Pulmonary lymph node (tissue), 1 donor: Measurements from ENCODE around the gene C17orf97.

DNA sequence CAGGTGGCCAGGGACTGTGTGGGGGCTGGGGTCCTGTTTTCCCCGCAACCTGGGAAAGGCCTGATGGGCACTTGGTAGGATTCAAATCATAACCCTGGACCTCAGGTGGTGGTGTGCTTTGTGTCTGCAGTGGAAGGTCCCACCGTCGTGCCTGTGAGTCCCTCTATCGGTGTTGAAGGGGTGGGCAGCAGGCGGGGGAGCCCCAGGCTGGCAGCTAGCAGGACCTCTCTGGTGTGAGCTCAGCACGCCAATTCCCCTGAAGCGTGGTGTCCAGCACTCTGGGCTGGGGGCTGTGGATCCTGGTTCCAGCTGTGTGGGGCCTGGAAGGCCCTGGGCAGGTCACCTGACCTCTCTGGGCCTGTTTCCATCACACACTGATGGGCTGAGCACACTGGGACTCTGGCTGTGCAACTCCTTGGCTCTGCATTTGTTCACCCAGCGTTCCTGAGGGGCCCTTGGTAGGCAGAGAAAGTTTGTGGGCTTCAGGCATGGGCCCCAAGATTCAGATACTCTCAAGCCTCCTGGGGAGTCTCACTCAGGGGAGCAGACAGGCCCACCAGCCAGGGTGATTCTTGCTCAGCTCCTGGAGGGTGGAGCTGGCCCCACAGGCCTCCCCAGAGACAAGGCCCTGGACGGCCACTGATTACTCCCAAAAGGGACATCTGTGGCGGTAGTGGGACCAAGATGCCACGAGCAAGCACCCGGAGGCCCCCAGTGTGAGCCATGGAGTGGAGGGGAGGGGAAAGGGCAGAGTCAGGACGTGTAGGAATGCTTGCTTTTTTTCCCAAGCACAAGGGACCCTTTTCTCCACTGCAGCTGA is 8.4 kb downstream of the SCGB1C2 start:
- PRO-cap: no peak

- PRO-cap: no peak
Measured at GRCh38 chr17:199865-200628, 18.6 kb upstream of the DOC2B start.

- PRO-cap: no peak
Measured at GRCh38 chr17:257714-258327, 76.4 kb upstream of the DOC2B start.

GRCh38 chr17:301608-302740 is 50.6 kb downstream of the RPH3AL start:
- PRO-cap: no peak

DNA sequence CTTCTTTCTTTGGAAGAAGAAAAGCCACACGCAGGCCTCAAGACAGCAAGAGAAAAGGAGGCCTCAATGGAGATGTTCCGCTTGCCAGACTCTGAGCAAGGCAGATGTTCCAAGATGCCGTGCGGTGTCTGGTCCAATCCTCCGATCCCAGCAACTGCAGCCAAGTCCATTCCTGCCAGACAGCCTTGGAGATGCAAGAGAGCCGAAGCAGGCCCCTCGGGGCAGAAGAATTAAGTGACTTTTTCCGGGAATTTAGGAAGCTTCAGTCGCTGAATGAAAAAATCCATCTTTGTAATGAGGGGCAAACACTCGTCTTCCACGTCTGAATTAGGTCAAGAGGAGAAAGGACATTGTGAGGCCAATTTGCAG is 44.8 kb downstream of the RPH3AL start:
- PRO-cap: no peak

- PRO-cap: bidirectional peak, plus-strand start at chr17:410201, minus-strand start at chr17:410003
Measured at GRCh38 chr17:409705-410835, at the start of gene C17orf97. Gene C17orf97 (plus strand): TSS chr17:410325.

DNA sequence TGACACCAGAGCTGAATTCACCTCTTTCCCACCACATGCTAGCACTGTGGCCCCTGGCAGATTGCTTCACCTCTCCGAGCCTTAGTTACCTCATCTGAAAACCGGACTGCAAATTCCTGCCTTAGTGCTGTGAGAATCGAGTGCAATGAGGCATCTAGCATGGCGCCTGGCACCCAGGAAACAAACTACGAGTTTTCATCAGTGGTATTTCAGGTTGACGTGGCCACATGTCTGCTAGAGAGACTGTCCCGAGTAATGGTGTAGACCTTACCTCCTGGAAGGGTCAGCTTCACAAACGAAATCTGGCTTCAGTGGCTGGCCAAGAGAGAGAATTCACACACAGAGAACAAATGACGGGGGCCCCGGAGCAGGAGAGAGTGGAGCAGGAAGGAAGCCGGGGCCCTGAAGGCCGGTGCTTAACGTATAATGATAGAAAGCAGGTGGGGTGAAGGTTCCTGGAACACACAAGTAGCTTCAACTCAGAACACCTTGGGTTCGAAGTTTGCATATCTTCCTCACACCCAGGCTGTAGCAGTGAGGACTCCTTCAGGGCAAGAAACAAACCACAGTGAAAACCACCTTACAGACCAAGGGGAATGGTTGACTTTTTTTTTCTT is 6.5 kb downstream of the C17orf97 start:
- PRO-cap: unidirectional peak, minus-strand start at position 379 of the sequence

DNA sequence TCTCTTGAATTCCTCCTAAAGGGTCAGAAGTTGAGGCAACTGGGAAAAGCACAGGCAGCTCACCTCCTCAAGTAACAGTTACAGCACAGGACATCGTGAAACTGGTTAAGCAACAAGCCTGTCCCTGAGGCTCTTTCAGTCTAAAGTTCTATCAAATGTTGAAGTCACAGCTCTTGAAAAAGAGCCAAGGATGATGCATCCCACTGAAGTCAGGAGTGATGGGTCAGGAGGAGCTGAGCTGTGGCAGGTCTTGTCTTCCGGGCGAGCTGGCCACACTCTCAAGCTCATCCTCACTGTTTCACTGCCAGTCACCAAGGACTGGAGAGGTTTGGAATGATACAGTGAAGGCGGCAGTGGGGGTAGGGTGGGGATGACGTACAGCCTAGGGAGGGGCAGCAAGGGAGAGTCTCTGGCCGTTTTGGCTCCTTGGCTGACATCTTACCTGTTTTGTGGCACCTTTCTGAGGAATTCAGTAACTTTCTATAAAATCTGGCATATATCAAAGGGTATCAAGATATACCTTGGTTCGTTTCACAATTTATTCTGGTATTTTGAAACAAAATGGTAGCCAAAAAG is 99.4 kb downstream of the VPS53 start:
- PRO-cap: no peak

- PRO-cap: no peak
Measured at GRCh38 chr17:699205-699517, 15.5 kb downstream of the VPS53 start.

DNA sequence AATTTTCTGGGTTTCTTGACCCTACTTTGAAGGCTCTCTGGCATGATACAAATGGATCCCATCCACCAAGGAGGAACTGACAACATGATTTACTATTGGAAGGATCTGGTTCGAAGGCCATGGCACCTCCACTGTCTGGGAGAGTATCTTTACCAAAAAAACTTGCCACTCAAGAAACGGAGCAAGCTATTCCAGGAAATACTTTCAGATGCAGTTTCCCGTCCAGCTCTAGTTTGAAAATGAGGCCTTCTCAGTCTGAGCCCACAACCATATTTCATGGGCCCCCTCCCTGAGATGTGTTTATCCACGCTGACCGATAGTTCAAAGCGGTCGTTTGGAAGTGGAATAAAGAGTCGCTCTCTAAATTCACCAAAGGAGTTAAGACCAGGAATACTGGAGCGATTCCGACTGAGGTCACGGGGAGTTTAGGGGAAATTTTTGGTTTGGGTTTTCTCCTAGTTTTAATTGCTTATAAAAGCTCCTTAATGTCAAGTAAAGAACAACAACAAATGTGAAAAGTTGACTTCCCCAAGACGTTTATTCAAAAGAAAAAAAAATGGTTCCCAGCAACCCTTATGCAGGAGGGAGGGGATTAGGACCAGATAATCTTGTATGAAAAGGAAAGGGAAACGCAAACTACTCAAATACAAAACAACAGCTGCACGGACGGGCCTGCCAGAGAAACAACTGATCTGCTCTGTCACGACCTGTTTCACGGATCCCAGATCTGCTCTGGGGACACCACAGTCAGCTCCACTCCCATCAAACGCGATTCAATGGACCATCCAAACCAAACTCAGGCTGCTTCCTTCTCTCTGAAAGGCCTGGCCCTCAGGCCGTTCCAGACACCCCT is 77.0 kb downstream of the MRM3 start:
- PRO-cap: no peak

DNA sequence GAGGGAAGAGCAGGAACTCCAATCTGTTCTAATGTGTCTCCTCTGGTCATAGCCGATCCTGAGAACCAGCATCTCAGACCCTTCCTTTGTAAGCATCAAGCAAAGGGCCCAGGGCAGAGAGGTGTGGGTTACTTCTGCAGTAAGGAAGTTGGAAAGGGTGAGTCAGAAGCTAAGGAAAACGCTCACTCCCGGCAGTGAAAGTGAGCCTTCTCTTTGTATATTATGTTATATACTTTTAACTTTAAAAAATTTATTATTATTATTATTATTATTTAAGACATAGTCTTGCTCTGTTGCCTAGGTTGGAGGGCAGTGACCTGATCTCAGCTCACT is 77.7 kb downstream of the MRM3 start:
- PRO-cap: no peak

GRCh38 chr17:910734-911238 is 68.8 kb downstream of the NXN start:
- PRO-cap: no peak

- PRO-cap: no peak
Measured at GRCh38 chr17:921019-921532, 58.5 kb downstream of the NXN start.

GRCh38 chr17:927335-928196 is 52.0 kb downstream of the NXN start:
- PRO-cap: no peak

DNA sequence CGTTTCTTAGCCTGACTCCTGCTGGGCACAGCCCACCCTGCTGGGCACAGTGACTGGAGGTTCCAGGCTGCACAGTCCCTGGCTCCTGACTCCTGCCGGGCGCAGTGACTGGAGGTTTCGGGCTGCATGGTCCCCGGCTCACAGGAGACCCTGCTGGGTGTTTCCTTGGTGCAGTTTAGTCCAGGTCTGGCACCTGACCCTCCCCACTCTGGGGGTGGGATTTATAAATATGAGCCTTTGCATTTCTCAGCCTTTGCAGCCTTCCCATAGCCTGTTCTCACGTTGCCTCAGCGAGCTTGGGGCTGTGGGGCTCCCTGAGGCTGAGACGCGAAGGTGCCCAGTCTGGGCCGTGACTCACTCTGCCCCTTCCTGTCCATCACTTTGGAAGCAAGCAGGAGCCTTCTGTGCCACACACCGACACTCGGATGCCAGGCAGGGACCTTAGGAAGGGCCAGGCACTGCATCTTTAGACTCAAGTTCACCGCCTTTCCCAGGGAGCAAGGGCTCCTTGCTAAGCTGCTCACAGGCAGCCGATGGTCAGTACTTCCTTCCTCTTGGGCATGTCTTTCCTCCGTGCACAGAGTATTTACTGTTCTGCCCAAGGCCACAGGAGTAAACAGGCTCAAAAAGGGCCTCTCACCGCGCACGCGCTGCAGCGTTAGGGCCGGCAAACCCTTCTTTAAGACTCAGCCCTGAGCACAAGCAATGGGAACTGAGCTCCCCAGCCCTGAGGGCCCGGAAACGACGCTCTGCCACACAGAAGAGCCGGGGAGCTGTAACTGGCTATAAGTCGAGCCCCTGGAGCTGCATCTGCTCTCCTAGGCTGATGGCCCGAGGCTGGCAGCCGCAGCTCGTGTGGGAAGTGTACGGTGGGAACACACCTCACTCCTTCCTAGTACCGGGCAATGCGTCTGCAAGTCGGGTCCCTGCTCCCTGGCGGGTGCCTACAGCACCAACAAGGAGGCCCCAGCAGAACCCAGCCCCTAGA is 7.1 kb downstream of the TIMM22 start:
- PRO-cap: no peak

GRCh38 chr17:1029791-1030241 is 32.9 kb downstream of the TIMM22 start:
- PRO-cap: no peak

DNA sequence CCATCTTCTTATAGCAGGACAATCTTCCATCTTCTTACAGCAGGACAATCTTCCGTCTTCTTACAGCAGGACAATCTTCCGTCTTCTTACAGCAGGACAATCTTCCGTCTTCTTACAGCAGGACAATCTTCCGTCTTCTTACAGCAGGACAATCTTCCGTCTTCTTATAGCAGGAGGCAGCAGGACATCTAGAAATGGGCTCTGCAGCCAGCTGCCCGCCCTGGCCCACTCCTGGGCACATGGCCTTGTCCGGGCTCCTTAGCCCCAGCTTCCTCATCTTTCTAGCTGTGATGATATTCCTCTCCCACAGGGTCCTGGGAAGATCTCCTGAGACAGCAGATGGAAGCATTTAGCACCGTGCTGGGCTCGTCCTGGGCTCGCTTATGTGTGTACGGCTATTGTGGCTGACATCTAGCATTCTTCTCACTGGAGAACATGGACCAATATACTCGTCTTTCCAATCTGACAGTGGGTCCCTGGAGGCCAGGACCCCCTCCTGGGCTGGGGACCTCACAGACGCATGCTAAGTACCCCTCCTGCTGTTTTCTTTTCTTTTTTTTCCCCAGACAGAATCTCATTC is 48.5 kb downstream of the TIMM22 start:
- PRO-cap: no peak

- PRO-cap: no peak
Measured at GRCh38 chr17:1050180-1051207, 53.6 kb downstream of the TIMM22 start.

GRCh38 chr17:1122723-1123337 is 57.0 kb downstream of the ABR start:
- PRO-cap: no peak

GRCh38 chr17:1169023-1169471 is 10.7 kb downstream of the ABR start:
- PRO-cap: no peak